Hair follicular keratinocyte (primary cell): ENCODE results near the gene DSPP.

GRCh38 chr4:87077999-87078688, 142.3 kb downstream of the KLHL8 start:
- RAMPAGE, long total RNA: no peak

GRCh38 chr4:87103480-87104402, 116.7 kb downstream of the KLHL8 start:
- RAMPAGE, long total RNA: no peak

DNA sequence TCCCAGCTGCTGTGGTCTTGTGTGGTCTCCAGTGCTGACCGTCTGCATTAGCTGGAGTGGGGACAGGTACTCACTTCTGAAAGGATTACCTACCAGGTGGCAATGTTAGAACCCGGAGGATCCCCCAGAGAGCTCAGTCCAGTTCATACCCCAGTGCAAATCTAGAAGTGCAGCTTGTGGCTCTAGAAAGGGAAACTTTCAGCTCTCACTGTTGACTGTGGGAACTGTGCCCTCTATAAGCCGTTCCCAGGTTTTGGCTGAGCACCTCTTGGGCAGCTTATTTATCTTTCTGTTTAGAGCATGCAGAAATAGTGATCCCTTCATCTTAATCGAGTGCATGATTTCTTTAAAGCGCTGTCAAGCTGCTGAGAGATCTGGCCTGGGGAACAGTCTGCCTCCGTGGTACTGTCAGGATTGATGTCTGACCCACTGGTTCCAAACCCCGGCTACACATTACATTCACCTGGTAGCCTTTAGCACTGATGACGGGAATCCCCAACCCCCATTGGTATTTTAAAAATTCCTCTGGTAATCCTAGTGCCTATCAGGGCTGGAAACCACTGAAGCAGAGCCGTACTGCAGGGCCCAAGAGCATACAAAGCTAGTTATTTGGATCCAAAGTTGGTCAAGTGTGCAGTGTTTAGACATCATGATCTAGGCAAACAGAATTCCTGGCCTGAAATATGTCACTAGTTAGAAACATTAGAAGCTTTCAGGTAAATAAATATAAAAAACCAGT, 103.3 kb downstream of the KLHL8 start:
- RAMPAGE, long total RNA: no peak

DNA sequence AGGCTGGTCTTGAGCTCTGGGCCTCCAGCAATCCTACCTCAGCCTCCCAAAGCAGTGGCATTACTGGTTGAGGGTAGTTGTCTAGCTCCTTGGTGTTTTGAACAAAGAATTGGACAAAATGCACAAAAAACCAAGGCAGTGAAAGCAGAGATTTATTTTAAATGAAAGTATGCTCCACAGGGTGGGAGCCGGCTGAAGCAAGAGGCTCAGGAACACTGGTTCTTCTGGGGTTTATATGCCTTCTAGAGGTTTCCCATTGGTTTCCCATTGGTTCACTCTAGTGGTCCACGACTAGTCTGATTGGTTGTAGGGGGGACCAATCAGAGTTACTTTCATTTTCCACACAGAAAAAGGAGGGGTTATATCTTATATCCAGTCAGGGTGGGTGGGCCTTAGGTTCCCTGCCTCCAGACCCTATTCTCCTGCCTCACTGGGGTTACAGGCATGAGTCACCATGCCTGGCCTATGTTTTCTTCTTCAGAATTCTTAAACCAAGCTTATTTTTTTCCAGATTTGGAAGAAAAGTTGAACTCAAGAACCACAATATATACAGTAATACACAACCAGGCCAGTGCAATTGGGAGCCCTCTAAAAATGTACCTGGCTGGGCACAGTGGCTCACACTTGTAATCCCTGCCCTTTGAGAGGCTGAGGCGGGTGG, 101.6 kb downstream of the KLHL8 start:
- RAMPAGE, long total RNA: no peak

DNA sequence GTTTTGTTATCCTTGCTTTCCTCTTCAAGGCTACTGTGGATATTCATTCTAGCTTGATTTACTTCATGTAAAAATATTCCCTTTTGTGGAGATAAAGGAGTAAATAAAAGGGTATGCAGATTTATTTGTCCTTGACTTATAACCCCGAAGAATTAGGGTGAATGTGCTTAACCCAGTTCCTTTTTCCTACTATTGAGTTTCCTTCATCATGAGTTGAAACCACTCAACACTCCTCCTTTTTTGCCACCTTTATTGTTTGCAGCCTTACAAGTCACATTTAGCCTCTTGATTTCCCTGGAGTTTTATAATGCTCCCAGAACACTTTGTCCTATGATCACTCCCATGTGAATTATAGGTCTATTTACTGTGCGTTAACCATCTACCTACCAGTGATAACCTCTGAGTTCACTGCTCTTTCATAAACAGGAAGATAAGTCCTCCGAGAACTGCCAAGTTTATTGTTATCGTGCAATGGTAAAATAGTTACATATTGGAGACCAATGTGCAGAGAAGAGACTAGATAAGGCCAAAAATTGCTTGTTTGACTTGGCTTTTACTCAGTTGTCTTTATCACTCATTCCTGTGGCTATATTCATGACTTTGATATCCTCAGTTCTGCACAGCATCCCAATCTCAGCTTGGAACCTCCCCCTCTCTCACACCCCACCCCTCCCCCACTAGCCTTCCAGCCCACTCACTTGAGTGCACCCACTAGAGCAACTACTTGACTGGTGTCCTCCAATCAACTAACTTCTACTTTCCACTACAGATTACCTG, 13.0 kb upstream of the NUDT9 start:
- RAMPAGE, long total RNA: no peak

DNA sequence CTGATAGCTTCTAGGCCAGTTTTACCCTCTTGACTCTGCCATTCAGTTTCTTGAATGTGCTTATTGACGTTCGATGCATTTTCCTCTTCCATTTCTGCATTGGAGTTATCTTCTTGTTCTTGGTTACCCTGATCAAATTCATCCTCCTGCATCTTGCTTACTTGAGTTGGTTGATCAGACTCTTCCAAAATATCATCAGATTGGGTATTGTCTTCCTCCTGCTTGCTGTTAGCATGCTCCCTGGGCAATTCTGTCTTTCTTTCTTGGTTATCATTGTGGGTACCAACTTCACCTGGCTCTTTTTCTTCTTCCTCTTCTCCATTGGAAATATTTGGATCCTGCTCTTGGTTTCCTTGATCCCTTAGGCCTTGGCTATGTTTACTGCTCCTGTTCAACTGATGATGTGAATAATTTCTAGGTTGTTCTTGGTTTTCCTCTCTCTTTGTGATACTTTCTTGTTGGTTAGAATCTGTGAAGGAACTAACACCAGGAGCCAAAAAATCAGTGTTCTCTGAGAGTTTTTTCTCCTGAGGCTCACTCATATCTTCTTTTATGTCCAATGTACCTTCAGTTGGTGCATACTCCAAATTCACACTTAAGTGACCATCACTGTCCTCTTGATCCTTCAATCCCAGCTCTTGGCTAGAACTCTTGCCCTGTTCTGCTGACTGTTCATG, 35.2 kb downstream of the SPARCL1 start:
- RAMPAGE, long total RNA: no peak

- RAMPAGE, long total RNA: no peak
Observed at GRCh38 chr4:87510305-87510989, 18.7 kb downstream of the SPARCL1 start.

DNA sequence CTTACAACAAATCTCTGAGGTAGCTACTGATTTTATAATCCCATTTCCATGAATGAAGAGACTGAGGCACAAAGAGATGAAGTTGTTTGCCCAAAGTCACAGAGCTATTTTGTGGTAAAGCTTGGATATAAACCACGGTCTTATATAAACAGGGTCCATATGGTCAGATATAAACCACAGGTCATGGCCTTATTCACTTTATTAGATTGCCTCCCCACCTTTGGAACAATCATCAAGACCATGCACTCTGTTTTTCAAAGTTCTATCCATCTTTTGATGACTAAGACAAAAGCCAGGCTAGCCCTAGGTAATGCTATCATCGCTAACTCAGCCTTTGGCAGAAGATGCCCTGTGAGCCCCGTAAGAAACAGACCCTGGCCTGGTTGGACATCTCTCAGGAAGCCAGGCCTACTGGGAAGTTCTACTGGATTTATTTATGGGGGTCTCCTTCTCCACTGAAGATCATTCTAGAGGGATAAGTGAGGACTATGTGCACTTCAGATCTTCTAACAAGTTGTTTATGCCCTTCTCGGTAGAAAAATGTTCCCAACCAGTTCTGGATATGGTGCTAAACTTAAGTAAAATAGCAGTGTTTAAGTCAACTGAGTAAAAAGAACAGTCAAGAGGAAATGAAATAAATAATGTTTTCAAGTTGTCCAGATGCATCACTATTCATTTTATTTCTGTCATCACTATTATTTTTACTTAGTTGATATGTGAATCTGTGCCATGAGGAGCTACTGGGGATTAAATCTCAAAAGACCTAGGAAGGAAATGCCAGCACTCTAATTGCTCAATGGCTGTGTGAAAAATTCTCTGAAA, 2.1 kb downstream of the SPARCL1 start:
- RAMPAGE, long total RNA: no peak

- RAMPAGE, long total RNA: no peak
Observed at GRCh38 chr4:87608277-87608753, at the start of gene DSPP. Gene DSPP, plus strand, starts transcription at chr4:87608529.

DNA sequence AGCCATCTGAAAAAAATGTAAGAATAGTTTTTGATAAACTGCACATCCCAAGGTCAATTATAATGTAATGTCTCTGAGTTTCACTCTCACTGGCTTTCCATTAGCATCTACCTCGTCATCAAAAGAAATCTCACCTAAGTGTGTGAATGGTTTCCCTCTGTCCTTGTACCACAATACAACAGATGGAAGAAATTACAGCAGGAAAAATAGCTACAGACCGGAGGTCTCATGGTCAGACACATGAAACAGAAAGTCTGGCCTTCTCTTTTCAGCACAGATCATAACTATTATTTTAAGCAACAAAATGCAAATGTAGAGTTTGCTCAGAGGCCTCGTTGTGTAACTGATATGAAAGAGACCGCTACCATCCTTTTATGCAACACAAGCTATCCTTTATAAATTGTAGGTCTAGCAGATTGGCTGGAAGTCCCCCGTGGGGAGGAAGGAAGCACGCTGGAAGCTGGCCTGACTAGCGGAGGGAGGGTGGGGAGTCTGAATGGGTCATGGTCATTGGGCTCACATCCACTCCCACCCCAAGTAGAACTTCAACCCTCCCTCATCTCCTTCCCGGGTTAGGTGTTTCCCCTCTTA, 27.6 kb downstream of the DMP1 start:
- RAMPAGE, long total RNA: no peak

DNA sequence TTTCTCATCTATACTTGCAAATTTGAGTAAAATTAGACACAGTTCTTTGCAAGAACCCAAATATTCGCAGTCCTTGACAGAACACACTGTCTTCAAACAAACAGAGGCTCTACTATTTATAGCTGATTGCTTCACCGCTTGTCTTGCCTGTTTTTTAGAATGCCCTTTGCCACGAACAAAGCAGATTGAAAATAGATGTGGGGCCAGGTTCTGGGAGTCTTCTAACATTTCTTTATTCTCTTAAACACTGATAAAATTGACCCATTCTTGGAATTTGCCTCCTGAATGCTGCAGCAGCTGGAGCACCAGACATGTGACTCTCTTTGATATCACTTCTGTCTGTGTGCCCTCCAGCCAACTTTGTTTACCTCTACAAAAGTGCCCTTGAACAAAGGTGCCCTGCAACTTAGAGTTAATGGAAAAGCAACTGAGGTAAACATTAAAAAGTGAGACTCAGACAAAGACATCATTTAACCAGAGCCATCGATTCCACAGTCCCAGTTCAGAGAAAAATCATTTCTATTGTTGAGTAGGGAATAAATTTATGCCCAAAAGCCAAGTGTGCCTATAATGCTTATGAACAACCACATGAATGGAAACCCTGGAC, 64.2 kb upstream of the SPP1 start:
- RAMPAGE, long total RNA: no peak

- RAMPAGE, long total RNA: no peak
Observed at GRCh38 chr4:87921678-87922563, 53.6 kb upstream of the SPP1 start.

DNA sequence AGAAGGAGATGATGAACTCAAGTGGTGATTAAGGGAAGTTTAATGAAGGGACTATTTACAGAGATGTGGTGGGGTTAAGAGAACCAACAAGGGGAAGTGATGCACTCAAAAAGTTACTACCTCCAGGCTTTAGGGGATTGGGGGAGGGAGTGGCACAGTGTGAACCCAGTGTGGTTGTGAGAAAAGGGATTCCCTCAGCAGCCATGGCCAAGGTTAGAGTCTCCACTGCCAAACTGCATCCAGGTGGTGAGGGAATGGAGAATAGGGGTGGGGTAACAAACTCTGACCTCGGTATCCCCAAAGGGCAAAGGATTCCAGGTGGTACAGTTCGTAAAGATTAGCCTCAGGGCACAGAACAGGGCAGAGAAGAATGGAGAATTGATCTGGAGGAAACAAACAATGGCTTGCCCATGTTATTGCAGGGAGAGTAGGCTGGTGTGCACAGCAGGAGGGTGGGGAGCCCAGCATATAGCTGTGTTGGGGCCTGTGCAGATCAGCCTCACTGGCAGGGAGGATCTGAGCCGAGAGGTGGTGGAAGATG, 28.0 kb downstream of the PKD2 start:
- RAMPAGE, long total RNA: no peak

DNA sequence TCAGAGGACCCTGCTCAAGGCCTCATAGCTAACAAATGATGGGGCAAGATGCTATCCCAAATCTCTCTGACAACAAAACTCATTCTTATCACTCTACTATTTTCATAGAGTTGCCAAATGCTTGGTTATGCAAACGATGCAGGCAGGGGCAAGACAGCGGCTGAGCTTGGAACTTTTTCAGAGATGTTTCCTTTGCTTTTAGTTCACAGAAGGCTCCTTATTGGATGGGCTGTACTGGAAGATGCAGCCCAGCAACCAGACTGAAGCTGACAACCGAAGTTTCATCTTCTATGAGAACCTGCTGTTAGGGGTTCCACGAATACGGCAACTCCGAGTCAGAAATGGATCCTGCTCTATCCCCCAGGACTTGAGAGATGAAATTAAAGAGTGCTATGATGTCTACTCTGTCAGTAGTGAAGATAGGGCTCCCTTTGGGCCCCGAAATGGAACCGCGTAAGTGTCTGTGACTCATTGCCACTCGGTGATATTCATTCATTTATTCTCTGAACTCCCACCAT, 30.7 kb downstream of the PKD2 start:
- RAMPAGE, long total RNA: no peak

DNA sequence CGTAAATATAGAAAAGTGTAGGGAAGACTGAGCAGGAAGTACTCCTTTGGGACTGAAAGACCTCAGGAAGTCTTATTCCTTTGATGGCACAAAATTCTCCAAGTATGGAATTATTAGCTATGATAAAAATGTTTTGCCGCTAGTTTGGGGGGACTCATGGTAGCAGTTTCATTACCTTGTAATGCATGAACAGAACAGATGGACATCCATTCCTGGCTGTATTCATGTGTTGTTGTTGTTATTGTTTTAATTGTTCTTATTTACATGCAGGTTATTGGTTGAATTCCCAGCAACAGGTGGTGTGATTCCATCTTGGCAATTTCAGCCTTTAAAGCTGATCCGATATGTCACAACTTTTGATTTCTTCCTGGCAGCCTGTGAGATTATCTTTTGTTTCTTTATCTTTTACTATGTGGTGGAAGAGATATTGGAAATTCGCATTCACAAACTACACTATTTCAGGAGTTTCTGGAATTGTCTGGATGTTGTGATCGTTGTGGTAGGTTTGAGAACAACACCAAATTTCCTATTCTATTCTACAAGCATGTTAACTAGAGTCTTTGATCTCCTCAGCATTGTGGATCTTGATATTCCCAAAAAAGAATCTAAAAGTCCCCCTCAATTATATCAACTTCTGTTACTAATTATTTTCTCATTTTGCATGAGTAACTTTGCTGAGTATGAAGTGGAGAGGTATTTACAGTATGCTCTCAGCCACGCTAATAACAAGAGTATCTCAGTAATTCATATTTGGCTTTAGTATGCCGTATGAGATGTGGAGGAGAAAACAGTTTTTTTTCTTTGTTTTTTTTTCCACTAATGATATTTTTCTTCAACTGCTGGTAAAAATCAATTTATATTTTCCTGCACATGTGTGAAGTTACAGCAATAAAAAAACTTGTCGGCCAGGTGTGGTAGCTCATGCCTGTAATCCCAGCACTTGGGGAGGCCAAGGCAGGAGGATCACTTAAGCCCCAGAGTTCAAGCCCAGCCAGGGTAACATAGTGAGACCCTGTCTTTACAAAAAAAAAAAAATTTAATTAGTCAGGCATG, 39.3 kb downstream of the PKD2 start:
- RAMPAGE, long total RNA: no peak

DNA sequence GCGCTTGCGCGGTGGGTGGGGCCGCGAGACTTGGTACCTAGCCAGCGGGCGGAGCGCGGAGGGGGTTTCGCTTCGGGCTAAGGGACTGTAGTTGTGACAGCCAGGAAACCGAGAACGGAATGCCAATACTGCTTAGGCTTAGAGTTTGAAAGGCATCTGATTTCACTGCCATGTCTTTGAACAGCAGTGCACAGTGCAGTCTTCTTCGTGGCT, 388 bp upstream of the PPM1K start:
- RAMPAGE, long total RNA: no peak

GRCh38 chr4:88319094-88319385, 34.7 kb upstream of the PPM1K start:
- RAMPAGE, long total RNA: no peak

DNA sequence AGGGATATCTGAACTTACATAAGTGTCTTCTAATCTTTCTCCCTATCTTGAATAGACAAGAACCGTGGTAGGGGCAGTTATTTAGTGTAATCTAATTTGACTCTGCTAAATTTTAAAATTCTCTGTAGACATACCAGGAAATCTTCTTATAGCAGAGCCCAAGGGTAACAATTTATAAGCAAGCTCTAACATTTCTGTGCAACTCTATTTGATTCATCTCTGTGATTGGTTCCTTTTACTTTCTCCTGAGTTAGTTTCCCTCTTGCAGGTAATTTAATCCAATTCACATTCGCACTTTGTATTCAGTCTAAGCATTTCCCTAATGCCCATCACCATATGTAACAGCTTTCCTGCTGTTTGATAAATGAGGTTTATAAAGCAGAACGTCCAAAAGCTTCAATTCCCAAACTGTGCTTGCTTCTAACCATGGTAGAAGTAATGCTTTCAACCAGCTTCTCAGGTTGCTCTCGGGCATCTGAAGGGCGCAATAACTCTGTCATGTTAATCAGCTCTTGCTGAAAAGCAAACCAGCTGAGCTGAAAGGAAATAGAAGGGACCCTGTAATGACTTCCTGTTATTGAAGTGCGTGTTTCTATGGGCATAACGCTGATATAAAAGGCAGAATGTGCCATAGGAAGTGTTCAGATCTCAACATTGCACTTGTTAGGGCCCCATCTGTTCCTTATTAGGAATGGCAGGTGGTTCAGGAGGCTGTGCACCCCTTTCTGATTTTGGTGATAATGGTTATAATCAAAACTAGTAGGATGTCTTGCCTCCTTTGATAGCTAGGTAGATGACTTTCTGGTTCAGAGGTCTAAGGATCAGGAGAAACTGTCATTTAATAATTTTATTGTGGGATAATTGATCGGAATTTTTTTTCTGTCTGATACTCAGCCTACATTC, 21.1 kb downstream of the HERC3 start:
- RAMPAGE, long total RNA: no peak

DNA sequence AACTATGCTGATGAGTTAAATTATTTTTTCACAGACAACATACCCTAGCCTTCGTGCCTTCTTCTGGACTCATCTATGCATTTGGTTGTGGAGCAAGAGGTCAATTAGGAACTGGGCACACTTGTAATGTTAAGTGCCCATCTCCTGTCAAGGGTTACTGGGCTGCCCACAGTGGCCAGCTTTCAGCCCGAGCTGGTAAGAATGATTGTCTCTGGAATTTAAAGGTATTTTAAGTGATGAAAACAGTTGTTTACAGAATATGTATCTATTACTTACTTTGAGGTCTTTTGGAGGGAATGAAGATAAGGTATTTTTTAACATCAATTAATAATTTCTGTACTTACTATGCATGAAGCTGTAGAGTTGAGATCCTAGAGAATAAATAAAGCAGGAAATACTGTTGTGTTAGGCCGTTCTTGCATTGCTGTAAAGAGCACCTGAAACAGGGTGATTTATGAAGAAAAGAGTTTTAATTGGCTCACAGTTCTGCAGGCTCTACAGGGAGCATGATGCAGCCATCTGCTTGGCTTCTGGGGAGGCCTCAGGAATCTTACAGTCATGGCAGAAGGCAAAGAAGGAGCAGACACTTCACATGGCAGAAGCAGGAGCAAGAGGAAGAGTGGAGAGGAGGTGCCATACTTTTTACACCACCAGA, 41.7 kb downstream of the NAP1L5 start:
- RAMPAGE, long total RNA: no peak

DNA sequence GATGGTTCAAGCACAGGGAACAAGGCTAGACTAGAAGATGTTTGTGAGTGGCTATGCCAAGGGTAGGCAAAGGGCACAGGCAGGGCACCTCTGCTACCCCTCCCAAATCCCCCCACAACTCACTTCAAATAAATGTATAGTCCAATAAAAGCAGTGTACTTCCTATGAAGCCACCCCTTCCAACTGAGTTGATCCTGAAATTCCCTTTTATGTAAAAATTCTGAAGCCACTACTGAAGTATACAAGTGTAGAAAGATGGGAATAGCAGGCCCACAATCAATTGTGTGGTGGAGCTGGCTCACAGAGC, 39.2 kb downstream of the GPRIN3 start:
- RAMPAGE, long total RNA: no peak